Endothelial cell (in vitro differentiated cells): ENCODE measurements around a stretch of chr14.

DNA sequence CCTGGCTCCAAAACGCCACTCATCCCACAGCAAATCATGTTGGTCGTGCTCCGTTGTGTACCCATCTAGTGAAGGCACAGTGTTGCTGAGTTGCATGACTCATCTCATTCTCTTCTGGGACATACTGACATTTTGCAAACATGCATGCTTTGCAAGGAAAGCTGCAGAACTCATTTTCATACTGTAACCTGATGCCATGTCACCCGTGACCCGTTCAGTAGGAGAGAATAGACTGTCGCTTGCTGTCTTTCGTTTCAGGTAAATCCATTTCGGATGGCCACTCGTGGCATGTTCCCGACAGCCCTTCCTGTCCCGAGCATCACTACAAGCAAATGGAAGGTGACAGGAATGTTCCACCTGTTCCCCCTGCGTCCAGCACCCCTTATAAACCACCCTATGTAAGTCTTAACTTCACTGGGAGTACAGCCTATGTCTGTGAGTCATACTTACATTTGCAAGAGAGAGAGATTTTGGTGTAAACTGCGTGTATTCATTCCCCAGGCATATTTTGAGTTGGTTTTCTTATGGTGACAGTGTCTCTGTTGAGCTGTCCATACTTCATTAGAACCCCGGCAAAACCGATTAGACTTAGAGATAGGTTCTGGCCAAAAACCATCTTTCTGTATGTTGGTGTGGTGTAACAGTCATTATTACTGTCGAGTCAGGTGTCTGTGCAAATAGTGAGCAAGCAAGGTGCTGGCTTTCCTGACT, 78.0 kb downstream of the ESR2 start:
- PRO-cap, result no peak

- PRO-cap, result no peak
These were observed 73.6 kb downstream of the ESR2 start for GRCh38 chr14:64220325-64221124.

DNA sequence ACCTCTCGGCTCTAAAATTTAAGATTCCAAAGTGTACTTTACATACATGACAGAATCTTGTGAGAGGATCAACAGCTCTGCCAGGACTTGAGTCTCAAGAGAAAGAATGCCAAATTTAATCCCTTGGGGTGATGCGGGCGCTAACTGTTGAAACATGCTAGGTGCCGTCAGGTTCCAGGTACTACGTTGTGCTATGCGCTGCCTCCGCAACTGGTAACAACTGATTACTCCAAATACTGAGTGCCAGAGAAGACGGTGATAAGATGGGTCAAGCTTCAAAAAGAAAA, 840 bp downstream of the ZBTB25 start:
- PRO-cap, result bidirectional peak, plus-strand start at position 223 of the sequence, minus-strand start at position 173 of the sequence

DNA sequence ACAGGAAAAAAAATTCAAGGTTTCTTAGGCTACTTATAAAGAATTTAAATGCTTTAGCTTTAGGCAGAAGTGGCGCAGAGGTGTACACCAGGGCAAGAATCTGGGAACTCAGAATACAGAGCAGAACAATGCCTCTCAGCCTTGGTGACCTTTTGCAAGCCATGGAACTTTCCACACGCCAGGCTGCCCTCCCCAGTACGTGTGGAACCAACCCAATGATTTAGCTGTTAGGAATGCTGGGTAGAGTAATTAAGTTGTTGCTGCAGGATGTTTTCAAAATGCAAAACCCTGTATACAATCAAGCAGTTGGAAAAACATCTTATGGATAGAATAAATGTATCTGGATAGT, 19.3 kb downstream of the PPP1R36 start:
- PRO-cap, result unidirectional peak, minus-strand start at position 110 of the sequence

GRCh38 chr14:64614845-64615406, 65.2 kb downstream of the PPP1R36 start:
- PRO-cap, result no peak

- PRO-cap, result no peak
These were observed 37.8 kb downstream of the SPTB start for GRCh38 chr14:64841829-64842471.

DNA sequence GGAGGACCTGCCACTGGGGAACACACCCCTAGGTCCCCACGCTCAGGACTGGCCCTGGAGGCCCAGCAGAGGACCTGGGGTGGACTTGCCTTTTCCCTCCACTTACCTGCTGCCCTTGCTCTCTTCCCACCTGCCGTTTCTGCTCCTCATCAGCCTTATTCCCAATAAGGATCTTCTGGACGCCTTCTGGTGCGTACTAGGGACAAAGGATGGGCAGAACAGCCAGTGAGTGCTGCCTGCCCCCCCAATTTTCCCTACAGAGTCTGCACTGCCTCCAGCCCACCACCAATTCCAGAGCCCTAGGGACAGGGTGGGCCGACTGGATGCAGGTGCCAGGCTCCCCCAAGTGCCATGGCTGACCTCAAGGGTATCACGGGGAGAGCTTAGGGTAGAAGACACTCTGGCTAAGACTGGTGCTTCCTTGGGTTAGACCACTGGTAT, 7.7 kb upstream of the GPX2 start:
- PRO-cap, result no peak

DNA sequence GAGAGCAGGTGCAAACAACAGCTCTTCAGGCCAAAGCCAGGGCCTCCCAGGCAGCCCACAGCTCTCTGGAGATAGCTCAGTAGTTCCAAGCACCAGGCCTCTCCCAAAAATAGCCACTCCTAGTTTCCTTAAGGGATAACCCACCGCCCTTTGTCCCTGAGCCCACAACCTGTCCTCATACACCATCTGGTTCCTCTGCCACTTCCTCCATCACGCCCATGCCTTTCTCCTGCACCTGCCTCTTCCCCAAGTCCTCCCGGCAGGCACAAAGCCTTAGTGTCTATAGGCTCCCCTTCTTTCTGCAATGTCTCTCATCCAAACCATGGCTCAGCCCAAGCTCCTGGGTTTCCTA, 2.1 kb downstream of the RAB15 start:
- PRO-cap, result no peak

DNA sequence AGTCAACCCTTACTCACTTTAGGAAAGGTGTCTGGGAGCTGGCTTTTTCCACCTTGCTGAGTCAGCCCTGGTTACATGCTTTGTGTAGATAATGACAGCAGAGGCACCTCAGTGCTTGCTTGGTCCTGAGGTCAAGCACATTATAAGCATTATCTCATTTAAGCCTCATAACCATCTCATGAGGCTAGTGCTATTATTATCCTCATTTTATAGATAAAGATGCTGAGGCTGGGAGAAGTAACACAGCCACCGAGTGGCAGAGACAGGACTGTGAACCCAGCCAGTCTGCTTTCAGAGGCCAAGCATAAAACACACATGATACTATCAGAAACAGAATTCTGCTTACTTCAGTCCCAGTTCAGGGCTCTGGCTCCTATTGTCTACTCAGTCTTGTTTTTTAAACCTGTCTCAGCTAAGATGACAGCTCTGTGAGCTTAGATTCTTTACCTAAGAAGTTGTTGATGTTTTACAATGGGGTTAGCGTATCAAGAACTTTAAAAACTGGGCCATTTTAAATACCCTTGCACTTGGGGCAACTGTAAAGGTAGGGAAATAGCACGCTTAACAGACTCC, 29.3 kb downstream of the MAX start:
- PRO-cap, result no peak

DNA sequence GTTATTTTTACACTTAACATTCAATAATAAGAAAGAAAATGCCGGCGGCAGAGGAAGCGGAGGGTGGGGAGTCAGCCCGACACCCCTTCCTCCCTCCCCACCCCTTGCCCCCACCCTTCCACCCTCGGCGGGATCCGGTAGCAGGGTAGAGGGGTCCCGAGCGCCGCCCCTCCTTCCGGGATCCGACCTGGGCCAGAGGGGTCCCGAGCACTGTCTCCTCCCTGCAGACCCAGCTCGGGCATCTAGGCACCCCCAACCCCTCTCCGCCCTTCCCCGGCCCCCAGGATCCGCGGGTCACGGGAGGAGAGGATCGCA, 748 bp downstream of the MAX start:
- PRO-cap, result no peak

GRCh38 chr14:65287018-65288198, 125.1 kb upstream of the FUT8 start:
- PRO-cap, result no peak

DNA sequence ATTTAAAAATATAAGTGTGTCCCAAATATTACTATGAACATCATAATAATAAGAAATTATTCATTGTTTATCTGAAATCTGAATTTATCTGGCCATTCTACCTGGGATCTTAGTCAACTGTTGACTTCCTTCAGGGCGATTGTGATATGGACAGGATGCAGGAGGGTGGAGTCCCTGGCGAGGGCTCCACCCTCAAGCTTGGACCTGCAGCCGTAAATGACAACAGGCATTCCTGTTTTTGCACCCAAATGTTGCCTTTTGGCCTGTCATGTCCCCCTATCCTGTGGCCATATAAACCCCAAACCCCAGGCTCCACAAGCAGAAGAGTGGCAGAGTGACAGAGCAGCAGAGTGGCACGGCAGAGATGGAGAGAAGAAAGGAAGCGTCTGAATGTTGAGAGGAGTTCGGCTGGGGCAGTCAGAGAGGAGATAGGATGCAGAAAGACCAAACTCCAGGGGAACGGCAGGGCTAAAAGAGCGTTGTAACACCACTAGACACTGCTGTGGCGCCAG, 39.4 kb upstream of the FUT8 start:
- PRO-cap, result no peak

GRCh38 chr14:65412283-65412665, 256 bp upstream of the FUT8 start:
- PRO-cap, result bidirectional peak, plus-strand start at chr14:65412730, minus-strand start at chr14:65412546

- PRO-cap, result no peak
These were observed 70.5 kb downstream of the FUT8 start for GRCh38 chr14:65482994-65483490.

DNA sequence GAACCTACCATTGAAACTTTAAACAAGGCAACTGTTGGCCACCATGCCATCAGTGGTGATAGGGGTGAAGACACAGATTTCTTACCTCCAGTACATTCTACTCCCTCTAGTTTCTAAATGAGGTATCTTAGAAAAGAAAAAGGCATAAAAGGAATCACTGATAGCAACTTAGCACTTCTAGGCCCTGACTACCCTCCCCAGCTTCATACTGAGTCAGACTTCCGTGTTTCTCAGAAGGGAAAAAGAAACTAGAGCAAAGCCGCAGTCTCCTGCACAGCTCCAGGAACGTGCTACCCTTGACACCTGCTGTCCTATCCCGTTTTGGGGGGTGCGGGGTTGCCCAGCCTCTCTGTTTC, 437.8 kb downstream of the FUT8 start:
- PRO-cap, result no peak

DNA sequence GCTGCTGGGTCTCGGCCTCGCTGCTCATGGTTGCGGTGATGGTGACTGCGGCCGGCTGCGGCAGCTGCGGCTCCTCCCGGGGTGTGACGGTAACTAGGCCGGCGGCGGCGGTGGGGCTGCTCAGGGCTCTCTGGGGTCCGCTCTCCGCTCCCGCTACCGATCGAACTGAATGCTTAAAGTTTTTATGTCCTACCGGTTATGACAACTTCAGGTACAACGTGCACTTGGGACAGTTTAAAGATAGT, 472.5 kb upstream of the CCDC196 start:
- PRO-cap, result unidirectional peak, minus-strand start at position 168 of the sequence

- PRO-cap, result no peak
These were observed 377.7 kb upstream of the CCDC196 start for GRCh38 chr14:66108501-66108855.

DNA sequence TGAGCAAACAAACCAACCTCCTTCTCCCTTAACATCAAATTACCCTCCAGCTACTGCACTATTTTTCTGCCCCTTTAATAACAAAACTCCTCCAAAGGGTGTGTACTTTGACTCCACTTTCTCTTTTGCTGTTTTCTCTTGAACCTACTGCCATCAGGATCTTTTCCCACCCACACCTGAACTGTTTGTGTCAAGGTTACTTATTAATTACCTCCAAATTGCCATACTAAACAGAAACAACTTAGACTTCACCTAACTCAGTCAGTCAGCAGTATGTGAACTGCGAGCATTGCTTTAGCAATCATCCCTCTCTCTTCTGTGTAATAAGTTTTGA, 63.7 kb upstream of the CCDC196 start:
- PRO-cap, result no peak

- PRO-cap, result no peak
These were observed 154.9 kb downstream of the GPHN start for GRCh38 chr14:66662707-66663363.

DNA sequence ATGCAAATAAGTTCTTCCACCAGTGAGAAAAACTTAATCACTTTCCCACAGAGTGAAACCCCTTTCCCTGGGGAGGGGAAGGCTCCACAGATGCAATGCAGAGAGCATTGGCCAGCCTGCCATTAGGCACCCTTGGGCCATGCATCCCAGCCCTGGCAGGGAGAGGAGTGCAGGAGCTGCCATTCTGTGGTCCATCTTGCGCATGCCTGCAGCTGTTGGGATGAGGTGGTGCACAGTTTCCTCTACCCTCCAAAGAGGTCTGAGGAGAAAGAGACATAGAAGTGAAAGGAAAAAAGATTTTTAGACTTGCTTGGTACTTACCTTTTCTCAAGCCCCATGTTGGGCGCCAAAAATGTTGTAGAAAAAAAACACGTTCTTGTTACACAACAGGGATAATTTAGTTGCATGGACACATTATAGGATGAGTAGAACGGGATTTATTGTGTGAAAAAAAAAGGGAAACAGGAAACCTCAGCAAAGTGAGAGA, 244.5 kb upstream of the GARIN2 start:
- PRO-cap, result no peak